ENCODE results near the genes TRHDE and E2F7.

DNA sequence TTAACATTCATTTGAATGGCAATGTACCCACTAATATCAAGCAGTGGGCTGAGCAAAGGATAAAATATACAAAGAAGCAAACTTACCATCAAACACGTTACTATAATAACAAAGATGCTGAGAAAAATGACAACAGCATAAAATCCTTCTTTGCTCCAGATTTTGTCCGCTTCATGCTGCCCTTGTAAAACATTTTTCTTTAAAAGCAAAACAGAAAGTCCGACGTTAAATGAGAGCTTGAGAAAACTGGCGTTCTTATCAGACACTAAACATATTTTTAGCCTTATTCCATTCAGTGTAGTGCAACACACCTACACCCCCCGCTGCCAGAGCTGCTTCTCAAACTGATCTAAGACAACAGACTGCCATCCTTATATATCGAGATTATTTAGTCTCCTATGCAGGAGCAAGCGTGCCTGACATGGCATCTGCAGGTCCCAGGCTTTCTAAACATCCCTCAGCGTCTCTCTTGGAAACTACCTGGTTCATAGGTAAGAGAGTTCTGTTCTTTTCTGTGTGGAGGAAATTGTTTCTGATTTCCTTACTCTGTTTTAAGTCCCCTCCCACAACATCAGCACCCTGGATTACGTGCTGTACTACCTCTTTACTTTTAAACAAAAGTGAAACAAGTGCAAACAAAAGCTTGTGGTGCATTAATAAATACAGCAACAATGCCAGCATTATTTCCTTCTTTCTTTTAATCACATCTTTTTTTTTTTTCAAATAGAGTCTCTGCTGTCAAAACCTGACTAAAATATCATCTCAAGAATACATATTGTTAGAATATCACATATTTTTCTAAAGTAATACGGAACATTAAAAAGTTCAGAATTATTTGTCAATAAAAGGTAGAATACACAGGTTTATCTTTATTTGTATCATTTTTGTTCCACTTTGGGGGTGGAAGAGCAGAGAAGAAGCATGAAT lies 117.1 kb upstream of the PTPRB start:
- PRO-cap: no peak
- RAMPAGE, long total RNA, 2 experiments: no peak in any of the 2 experiments

DNA sequence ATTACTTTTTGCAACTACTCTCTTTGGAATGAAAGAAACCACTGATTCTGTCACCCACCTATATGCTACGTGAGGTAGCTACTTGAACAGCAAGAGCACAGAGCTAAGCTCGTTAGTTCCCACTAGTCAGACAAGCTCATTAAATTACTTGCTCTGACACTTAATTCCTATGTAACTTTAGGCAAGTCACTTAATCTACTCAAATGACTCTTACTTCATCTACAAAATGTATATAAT lies 17.0 kb downstream of the ZFC3H1 start:
- PRO-cap: no peak
- RAMPAGE, long total RNA, 2 experiments: no peak in any of the 2 experiments

- PRO-cap: no peak
- RAMPAGE, long total RNA, 2 experiments: start-site peak on the minus strand in 1 of 2 experiments, at chr12:71659111-71659903 at its widest, 26 reads per replicate
These were observed 4.7 kb downstream of the ZFC3H1 start for GRCh38 chr12:71658565-71659796.

- PRO-cap: no peak
- RAMPAGE, long total RNA, 2 experiments: no peak in any of the 2 experiments
These were observed 1.7 kb downstream of the RAB21 start for GRCh38 chr12:71756133-71756961.

DNA sequence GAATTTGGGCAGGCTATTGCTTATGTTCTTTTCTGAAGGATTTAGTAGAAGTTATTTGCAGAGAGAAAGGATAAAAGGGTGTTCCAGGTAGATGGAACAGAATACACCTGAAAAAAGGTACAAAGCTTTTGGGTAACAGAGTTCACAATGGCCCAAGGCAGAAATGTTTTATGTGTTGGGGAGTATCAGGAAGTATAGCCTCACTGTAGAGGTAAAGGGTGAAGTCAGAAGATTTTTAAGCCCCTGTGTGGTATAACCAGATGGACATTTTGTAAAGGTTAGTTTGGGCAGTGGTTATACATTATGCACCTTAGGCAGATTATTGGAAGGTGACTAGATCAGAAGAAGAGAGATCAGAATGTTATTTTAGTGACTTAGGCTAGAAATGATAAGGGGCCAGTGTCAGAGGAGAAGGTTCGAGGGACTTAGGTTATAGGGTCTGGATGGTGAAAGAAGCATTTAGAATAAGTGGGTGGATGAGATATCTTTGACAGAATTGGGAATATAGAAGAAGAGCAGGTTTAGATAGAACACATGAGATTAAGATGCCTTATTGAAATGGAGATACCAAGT lies 5.5 kb downstream of the TBC1D15 start:
- PRO-cap: no peak
- RAMPAGE, long total RNA, 2 experiments: no peak in any of the 2 experiments

DNA sequence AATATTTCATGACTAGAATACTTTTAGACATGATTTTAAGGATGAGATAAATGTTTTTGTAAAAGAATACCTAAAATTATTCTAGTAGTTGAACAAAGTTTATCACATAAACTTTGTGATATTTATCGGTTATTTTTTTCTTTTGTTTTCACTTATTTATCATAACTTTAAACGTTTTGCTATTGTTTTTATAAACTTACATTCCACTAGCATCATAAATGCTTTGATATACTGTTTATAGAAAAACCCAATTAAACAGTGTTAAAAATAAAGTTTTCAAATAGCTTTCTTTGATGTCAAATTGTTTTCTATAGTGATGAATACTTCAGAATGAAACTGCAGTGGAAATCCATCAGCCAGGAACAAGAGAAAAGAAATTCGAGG lies 41.1 kb upstream of the TPH2 start:
- PRO-cap: no peak
- RAMPAGE, long total RNA, 2 experiments: no peak in any of the 2 experiments

DNA sequence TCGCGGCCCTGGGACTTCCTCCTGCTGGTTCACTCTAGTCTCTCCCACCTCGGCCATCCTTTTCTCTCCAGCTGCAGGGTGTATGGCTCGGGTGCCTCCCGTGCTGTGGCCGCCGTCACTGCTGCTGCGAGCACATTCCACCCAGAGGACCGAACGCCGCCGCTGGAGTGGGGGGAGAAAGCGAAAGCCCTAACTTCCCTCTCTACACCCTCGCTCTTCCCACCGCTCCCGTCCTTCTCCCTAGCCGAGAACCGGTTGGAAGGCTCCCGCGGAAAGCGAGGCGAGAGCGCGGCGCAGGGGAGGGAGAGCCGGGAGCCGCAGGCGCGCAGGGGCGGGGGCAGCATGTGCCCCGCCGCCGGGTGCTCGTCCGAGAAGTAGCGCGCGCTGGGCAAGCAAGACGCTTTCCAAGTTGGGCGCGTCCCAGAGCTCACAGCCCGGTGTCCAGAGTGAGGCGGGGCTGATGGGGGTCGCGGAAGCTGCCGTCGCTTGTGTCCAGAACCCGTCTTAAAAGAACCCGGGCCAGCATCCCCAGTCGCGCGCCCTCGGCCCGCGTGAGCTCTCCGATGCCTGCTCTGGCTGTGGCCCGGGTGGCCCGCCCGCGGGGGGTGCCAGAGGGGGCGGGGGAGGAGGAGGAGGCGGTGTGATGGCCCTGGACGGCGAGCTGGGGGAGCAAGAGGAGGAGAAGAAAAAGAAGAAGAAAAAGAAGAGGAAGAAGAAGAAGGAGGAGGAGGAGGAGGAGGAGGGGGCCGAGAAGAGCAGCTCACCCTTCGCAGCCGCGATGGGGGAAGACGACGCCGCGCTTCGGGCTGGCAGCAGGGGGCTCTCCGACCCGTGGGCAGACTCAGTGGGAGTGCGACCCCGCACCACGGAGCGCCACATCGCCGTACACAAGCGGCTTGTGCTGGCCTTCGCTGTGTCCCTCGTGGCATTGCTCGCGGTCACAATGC lies at the start of gene TRHDE:
TSS of gene TRHDE (plus strand) at position 370 of the 947 bp plus-strand sequence.
- PRO-cap: bidirectional peak, plus-strand start at position 630 of the sequence, minus-strand start at position 562 of the sequence
- RAMPAGE, long total RNA, 2 experiments: no peak in any of the 2 experiments

- PRO-cap: no peak
- RAMPAGE, long total RNA, 2 experiments: no peak in any of the 2 experiments
These were observed 1069.3 kb downstream of the TRHDE start for GRCh38 chr12:73341560-73341812.

- PRO-cap: no peak
- RAMPAGE, long total RNA, 2 experiments: no peak in any of the 2 experiments
These were observed 122.2 kb downstream of the KCNC2 start for GRCh38 chr12:75087385-75087866.

- PRO-cap: no peak
- RAMPAGE, long total RNA, 2 experiments: no peak in any of the 2 experiments
These were observed 8.4 kb upstream of the GLIPR1 start for GRCh38 chr12:75472180-75472532.

DNA sequence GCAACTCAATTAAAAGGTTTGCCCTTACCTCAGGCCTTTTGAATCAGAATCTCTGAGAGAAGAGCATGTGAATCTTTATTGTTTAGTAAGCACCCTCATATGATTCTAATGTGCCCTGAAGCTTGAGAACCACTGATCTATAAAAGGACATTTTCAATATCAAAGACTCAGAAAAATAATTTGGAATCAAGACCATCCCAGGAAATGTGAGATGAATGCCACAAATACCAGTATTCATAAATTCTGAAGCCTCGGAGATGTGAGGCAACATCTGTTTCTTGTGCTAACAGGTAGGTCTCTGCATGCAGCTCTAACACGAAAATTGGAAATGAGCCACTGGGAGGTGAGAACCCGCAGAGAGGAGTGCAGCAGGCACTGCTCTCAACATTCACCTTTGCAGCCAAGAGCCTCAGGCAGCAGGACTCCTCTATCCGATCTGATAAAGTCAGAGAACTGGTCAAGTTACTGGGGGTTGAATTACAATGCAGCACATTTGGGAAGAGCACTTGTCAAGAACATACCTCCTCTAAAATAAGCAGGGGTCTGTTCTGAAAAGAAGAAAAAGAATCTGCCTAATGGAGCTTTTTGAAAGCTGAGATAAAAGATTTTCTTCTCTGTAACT lies 209.4 kb upstream of the KRR1 start:
- PRO-cap: no peak
- RAMPAGE, long total RNA, 2 experiments: no peak in any of the 2 experiments

DNA sequence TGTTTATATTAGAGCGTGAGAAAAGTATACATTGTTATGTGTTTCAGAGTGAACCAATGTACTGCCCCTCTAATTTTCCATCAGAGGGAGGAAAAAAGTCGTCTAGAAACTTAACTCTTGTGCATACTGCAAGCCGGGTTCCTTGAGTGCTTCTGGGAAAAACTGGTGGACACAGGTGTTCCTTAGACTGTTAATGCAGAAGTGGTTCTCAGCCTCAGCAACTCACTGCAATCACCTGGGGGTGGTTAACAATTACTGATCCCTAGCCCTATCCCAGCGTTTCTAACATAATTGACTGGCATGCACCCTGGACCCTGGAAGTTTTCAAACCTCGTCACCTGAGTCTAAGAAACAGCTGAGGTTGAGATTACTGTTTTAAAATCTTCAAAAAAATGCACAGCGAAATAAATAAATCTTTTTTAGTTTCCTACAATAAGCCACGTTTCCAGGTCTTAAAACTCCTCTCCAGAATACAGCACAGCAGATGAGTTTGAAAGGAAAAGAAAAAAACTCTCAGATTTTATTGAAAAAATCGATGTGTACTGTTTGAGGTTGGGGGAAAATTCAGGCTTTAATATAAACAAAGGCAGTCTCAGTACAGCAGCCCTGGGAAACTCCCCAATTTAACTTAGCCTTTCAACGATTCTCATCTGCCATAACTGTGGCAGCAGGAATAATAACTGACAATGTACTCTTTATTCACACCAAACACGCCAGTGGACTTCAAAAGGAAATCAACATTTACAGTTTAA lies 98.4 kb downstream of the NAP1L1 start:
- PRO-cap: no peak
- RAMPAGE, long total RNA, 2 experiments: no peak in any of the 2 experiments

- PRO-cap: no peak
- RAMPAGE, long total RNA, 2 experiments: no peak in any of the 2 experiments
These were observed 64.3 kb downstream of the NAP1L1 start for GRCh38 chr12:76020168-76020699.

DNA sequence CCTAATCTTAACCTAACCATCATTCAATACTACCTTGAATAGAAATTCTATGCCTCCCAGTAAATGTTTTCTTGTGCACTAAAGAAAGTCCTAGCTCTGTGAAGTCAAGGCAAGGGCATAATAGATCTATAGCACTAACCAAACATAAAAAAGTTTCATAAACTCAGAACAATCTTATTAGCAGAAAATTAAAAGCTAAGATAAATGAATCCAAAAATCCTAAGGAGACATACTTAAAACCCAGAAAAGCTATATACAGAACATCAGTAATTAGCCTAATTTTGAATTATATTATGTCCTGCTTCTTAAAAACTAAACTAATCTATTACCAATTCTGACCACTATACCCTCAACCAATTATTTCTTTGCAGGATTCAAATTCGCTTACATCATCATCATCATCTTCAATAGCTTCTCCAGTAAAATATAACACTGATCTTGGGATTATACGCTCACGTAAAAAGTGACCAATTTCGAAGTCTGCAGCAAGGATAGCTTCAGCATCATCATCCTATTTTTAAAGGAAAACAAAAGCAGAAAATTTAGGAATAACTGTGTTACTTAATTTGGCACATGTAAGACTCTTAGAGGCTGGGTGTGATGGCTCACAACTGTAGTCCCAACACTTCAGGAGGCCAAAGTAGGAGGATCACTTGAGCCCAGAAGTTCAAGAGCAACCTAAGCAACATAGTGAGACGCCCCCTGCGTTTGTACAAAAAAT lies 34.2 kb downstream of the NAP1L1 start:
- PRO-cap: no peak
- RAMPAGE, long total RNA, 2 experiments: no peak in any of the 2 experiments

DNA sequence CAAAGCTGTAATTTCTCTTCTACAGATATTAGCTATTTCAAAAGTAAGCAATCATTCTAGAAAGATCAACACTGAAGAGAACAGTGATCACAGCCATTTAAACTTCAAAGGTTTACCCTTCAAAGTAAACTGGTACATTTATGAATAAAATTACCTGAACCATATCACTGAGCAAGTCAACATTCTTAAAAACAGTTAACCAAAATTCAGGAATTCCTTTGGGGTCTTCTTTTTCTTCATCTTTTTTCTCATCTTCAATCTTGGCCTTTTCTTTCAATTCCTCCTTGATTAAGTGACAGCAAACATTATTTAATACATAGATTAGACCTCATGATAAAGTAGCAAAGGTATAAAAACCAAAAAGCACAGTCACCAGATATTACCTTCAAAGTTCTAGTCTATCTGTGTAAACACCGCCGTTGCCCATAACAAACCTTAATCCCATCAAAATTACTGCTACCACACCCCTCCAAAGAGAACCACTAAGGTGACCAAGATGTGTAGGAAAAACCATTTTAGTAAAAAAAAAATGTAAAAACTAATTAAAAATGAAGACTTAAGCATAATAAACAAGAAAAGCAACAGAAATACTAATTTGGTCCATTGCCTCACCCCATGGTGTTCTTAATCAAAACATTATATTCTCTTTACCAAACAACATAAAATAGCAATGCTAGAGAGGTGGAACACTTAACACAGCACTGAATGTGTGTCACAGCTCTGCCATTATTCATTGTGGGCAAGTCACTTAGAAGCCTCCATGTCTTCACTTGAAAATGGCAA lies 28.4 kb downstream of the NAP1L1 start:
- PRO-cap: no peak
- RAMPAGE, long total RNA, 2 experiments: no peak in any of the 2 experiments

- PRO-cap: no peak
- RAMPAGE, long total RNA, 2 experiments: no peak in any of the 2 experiments
These were observed 1.2 kb downstream of the BBS10 start for GRCh38 chr12:76346907-76347445.

GRCh38 chr12:76503958-76504537 lies 55.5 kb downstream of the OSBPL8 start:
- PRO-cap: no peak
- RAMPAGE, long total RNA, 2 experiments: no peak in any of the 2 experiments

DNA sequence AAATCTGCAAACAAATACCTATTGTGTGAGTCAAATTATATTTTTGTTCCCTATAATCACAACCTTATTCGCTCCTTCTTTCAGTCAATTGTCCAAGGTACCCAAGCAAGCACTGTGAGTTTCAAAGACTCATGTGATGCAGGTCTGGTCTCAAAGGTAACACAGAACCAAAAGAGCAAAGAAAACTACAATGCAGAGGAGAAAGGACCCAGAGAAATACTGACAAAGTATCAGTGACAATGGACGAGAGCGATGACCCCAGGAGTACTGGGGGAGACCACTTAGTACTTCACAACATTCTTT lies 1.4 kb downstream of the CSRP2 start:
- PRO-cap: no peak
- RAMPAGE, long total RNA, 2 experiments: no peak in any of the 2 experiments

DNA sequence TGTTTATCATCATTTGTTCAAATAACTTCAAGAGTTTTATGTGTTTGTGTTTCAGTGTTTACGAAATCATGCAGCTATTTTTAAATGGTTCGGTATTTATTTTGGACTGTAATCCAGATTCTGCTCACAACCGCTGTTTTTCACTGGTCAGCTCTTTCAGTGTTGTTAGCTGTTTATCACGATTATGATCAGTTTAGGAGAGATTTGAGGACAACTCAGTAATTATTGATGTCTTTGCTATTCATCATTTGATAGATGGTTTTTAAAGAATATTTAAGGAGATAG lies 37.0 kb upstream of the CSRP2 start:
- PRO-cap: no peak
- RAMPAGE, long total RNA, 2 experiments: no peak in any of the 2 experiments

GRCh38 chr12:77065412-77066264 lies at the start of gene E2F7:
Gene E2F7 (minus strand): TSS chr12:77065569.
- PRO-cap: bidirectional peak, plus-strand start at chr12:77065796, minus-strand start at chr12:77065569; unidirectional peak, minus-strand start at chr12:77066056
- RAMPAGE, long total RNA, 2 experiments: no peak in any of the 2 experiments